T47D (cell line): ENCODE data around the gene CTAGE8.

DNA sequence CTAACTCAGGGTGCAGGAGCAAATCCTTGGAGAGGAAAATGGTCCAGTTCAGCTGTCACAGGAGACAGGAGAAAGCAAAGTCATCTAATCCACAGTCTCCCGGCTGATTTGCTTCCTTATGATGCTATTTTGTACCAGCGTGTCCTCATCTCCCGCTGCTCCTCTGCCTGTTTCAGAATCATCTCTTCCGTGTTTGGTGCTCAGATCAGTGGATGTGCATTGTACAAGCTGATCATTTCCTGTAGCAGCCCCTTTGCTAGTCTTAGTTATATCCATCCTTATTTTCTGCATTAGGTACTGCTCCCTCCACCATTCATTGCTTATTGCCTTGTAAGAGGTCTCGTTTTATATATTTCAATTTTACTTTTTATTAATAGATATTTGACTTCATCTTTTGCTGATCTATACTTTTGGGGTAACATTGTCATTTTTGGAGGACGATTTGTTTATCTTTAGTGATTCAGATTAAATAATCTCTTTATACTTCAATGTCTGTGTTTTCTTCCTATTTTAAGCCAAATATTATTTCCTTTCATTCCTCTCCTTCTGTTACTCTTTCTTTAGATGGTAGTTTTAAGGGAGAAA lies 220.0 kb upstream of the PRSS58 start:
- RRBS: no CpG with 5 or more reads among the region's 6 CpGs

GRCh38 chr7:142645736-142646331 lies 103.4 kb upstream of the PRSS1 start:
- RRBS: no CpG with 5 or more reads among the region's 6 CpGs

DNA sequence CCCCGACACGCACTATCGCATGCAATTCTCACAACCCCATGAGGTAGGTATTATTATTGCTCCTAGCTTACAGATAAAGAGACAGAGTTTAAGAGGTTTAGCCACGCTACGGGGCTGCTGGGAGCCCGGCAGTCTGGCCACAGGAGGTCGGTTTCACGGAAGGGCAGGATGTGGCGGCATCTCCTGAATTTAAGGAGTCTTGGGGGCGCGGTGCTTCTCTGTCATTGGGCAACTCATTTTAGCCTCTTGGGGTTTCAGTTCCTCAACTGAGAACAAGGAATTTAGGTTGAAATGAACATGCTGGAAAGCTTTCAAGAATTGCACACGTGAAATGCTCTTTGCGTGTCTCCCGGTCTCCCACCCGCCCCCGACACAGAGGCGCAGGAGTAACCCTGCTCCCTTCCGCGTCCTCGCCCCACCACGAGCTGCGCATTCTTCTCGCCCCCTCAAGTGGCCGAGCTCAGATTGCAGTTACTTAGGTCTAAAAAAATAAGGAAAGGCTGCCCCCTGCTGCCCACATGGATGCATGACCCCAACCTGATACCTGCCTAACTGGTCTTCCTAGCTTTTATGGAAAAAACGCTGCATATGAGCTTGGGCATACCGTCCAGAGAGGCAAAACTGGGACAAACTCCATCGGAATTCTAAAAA lies 12.4 kb downstream of the PRSS2 start:
- RRBS: no CpG with 5 or more reads among the region's 27 CpGs

DNA sequence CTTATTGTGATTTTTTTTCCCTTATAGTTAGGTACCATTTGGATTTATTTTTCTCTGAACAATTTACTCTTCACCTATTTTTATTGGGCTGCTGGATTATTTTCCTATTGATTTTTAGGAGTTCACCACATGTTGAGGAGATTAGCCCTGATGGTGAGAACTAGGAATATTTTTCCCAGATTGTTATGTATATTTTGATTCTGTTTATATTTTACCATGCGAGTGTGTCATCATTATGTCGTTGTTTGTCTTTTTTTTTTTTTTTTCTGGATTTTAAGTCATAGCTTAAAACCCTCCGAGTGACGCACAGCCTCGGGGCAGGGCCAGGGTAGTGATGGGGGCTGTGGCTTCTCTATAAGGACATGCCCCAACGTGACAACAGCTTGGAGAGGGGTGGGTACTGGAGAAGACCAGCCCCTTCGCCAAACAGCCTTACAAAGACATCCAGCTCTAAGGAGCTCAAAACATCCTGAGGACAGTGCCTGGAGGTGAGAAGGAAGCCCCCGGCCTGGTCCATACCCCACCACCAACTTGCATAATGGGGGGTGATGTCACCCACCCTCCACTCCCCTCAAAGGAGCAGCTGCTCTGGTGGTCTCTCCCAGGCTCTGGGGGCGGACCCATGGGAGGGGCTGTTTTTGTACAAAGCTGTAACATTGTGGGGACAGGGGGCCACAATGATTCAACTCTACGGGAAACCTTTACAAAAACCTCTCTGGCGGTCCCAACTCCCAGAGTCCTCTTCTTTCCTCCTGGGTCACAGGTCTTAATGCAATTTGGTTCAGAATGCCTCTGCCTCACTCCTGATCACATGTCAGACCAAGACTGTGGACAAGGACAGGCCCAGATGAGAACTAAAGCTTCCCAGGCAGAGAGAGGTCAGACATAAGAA lies 15.0 kb downstream of the PRSS2 start:
- RRBS: no CpG with 5 or more reads among the region's 11 CpGs

DNA sequence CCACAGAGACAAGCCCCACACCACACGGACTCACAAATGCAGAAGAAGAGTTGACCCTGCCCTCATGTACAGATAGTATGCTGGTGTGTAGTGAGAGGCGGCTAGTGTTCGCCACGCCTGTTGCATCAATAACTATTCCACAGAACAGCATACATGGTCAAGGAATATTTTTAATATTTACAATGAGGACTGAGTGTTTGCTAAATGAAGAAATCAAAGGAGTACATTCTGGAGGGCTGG lies 28.4 kb downstream of the PRSS2 start:
- RRBS: no CpG with 5 or more reads among the region's 4 CpGs

DNA sequence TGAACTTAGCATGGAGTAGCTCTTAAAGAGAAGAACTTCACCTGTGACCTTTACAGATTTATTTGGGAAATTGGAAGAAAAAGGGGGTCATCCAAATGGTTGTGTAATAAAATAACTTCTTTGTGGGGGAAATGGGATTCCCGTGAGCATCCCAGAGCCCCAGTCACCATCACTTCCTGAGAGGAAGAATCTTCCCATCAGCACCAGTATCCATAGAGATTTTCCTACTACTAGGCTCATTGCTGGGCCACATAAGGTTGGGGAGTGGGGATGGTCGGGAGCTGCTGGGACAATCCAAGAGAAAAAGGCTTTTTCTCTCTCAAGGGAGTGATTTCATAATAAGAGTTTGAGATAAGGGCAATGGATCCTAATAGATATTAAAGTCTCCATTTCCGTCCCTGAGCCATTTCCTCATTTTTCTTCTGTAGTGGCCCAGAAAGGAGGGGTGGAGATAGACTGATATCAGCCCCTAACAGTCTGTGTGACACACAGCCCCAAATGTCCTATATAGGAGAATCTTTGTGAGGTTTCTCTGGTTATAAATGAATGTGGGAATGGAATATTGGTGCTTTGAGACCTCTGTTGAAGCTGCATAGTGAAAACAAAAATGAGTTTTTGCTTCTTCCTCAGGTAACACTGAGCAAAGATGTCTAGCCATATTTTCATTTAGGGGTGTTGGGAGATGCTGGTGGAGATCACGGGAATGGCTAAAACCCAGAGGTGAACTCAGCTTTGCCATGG lies 35.2 kb downstream of the PRSS2 start:
- RRBS: no CpG with 5 or more reads among the region's 4 CpGs

DNA sequence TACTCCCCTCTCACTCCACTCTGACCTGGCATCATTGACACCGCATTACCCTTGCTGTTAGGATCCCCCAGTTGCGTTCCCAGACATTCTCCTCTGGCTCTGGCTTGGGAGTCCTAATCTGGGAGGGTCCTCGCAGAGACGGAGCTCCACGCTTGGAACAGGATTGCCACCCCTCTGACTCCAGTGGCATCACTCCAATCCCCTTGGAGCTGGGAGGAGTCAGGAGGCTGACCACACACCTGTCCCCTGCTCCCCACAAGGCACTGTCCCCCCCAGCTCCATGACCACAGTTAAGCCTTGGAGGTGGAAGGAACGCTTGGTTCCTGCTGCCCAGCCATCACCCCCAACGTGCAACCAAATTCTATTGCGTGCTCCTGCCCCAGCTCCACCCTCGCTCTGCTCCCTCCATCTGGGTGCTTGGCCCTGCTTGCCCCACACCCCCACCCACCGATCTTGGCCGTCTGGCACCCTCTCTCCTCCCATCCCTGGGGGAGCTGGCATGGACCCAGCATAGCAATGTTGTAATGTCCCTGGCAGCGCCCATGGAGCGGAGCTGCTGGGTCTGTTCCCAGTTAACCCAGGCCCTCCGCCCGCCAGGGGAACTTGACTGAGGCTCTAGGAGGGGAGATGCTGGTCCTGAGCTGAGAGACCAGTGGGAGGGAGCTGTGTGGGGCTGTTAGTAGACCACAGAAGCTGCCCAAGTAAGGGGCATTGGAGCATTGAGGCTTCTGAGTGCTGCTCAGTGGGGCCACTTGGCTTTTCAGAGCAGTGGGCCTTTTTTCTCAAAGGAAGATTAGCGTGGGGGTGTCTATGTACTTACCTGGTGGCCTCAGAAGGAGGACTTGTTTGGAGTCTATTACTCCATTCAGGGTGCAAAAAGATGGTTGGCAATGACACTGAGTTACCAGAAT lies 952 bp downstream of the EPHB6 start:
- RRBS: no CpG with 5 or more reads among the region's 16 CpGs

GRCh38 chr7:143014957-143015494 lies 11.9 kb downstream of the OR9A2 start:
- RRBS: no CpG with 5 or more reads among the region's 3 CpGs

DNA sequence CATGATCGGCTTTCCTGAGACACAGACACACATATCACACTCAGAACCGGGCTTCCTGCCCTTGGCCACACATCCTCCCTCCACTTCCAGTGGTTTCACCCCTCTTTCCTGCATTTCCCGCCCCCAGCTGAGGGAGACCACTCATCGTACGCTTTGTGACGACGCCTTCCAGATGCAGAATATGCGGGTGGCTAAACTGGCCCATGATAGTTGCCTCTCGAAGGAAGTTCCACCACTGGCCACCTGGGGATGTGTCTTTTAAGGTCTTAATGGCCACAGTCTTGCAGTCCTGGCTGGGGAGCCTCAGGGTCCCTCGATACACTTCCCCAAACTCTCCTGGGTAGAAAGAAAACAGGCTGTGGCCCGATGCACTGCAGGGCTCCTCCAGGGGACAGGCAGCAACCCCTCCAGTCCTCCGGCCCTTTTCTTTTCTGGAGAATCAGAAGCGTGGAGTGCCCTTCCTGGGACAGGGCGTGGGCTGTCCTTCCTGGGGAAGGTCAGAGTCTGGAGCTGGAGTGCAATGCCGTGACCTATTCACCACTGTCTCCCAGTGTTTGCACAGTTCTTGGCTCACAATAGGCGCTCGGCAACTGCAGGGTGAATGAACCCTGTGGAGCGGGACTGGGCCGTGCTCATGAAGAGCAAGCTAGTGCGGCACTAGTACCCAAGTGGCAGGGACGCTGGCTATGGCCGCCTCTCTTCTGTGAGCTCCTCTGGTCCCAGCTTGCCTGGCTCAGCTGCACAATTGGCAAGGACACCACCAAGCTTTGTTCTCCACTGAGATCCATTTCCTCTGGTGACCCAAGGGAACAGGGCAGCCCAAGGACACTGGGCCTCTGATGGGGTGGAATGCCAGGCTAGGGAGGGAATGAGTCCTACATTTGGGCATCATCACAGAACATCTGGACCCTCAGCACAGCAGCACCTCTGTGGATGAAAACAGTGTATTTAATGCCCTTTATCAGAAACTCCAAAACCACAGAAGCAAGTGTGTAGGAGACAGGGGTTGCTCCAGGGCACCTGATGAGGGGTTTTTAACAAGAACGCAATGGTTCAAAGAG lies 13.2 kb downstream of the EPHA1 start:
- RRBS: no CpG with 5 or more reads among the region's 23 CpGs

DNA sequence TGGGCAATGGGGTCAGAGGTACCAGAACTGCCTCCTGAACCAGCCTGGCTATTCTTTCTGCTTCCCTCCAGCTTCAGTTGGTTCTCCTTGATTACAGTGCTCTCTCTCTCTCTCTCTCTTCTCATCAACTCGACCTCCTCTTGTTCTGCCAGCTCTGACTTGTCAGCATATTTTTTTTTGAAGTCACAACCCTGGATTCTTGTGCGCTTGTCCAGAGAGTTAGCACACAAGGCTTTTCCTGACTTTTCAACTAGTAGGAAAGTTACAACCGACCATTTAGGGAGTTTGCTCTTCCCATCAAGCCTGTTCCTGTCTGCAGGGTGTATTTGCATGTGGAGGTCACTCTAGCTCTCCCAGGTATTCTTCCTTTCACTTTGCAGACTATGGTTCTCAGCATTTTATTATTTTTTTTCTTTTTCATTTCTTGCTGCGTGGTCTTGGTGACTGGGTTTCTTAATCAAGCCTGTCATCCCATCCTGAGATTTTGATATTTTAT lies 2.4 kb upstream of the ARHGEF35 start:
- RRBS: no CpG with 5 or more reads among the region's 4 CpGs

- RRBS: no CpG with 5 or more reads among the region's 20 CpGs
Measured at GRCh38 chr7:144269058-144269527, at the start of gene CTAGE8. Gene CTAGE8 (minus strand): TSS chr7:144269288.

DNA sequence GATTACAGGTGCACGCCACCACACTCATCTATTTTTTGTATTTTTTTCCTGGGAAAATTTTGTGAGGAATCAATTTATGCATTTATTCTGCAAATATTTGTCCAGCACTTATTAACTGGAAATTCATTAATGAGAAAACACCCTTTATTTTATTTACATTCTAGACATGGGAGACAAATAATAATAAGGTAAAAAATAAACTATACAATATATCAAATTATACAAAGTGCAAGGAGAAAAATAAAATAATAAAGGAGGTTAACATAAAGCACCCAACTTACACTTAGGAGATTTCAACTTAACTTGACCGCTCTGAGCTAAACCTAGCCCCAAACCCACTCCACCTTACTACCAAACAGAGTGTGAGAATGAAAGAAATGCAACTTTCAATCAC lies 119.5 kb upstream of the CNTNAP2 start:
- RRBS: no CpG with 5 or more reads among the region's 2 CpGs

- RRBS: no CpG with 5 or more reads among the region's 5 CpGs
Measured at GRCh38 chr7:148268137-148268406, 322.5 kb upstream of the C7orf33 start.

GRCh38 chr7:148882838-148883966 lies 889 bp downstream of the EZH2 start:
- RRBS: 1% methylated on average over 47 of the region's 92 CpGs

- RRBS: under 1% methylated on average over 32 of the region's 78 CpGs
Measured at GRCh38 chr7:149147798-149148587, 740 bp downstream of the ZNF398 start.

GRCh38 chr7:149196226-149196690 lies 912 bp downstream of the ZNF282 start:
- RRBS: 0% methylated on average over 1 of the region's 12 CpGs

- RRBS: no CpG with 5 or more reads among the region's 15 CpGs
Measured at GRCh38 chr7:149210428-149211365, 15.4 kb downstream of the ZNF282 start.

DNA sequence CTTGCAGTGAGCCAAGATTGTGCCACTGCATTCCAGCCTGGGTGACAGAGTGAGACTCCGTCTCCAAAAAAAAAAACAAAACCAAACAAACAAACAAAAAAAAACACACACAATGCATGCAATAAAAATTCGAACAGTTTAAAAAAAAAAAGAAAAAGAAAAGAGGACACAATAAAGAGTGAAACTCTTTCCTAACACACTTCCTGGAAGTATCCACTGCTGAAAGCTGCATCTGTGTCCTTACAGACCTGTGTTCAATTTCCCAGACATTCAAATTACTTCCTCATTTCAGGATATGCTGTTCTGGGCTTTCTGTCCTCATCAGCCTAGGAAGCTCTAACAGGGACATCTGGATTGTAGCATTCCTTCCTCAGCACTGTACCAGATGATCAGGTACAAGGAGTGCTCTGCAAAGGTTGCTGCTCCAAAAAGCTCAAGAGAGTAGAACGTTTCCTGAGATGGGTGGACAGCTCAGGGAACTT lies 10.8 kb upstream of the ZNF212 start:
- RRBS: no CpG with 5 or more reads among the region's 3 CpGs

DNA sequence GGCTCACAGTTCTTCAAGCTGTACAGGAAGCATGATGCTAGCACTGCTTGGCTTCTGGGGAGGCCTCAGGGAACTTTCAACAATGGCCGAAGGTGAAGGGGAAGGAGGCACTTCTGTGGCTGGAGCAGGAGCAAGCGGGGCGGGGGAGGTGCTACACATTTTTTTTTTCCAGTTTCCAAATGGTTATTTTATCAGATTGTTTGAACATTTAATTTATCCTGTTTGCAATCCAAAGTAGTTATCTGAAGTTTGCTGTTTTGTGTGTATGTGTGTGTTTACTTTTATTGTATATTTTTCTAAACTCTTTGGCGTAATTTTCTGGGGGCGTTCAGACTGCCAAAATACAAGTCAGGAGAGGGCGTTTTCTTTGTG lies 58.4 kb downstream of the ZNF783 start:
- RRBS: no CpG with 5 or more reads among the region's 6 CpGs